Measurements from ENCODE around the genes VPS72, PI4KB and THEM5.

GRCh38 chr1:150696578-150696859 lies 435 bp downstream of the GOLPH3L start:
- RRBS, result no CpG with 5 or more reads among the region's 4 CpGs

DNA sequence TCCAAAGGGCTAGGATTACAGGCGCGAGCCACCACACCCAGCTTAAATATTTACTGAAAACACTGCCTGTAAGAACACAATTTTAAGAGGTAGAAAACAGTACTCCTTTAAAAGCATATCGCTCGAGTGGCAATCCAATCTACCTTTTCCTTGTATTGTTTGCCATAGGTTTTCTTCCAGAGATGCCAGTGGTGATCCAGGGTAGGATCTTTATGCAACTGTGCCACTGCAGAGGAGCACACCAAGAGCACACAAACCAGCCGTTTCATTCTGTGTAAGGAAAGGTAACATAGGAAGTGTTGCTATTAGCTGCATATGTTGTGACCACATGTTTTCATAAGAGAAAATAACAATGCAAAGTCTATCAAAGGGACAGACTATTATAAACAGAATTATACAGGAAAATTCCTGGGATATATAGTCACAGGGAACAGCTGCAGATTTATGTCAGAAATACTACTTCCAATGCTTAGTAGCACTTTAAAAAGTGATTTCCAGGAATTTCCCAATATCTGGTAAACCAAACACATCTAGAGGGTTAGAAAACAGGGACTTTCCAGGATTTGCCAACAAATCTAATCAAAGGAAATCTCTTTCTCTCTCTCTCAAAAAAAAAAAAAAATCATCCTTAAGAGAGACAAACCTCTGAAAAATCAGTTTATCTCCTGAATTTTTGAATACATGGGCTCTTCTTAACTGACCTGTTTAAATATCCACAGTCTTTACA lies 920 bp downstream of the CTSS start:
- RRBS, result no CpG with 5 or more reads among the region's 5 CpGs

DNA sequence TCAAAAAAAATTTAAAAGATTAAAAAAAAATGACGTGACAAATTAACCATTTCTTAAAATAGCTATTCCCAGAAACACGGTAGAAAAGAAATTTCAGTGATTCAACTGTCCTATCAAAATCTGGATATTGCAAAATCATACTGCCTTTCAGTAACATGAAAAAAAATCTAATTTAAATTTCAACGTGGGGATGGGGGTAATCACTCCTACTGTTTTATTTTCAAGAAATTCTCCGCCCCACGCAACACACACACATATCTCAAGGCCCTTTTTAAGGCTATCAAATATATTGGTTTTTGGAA lies 1.2 kb downstream of the ARNT start:
- RRBS, result no CpG with 5 or more reads among the region's 5 CpGs

DNA sequence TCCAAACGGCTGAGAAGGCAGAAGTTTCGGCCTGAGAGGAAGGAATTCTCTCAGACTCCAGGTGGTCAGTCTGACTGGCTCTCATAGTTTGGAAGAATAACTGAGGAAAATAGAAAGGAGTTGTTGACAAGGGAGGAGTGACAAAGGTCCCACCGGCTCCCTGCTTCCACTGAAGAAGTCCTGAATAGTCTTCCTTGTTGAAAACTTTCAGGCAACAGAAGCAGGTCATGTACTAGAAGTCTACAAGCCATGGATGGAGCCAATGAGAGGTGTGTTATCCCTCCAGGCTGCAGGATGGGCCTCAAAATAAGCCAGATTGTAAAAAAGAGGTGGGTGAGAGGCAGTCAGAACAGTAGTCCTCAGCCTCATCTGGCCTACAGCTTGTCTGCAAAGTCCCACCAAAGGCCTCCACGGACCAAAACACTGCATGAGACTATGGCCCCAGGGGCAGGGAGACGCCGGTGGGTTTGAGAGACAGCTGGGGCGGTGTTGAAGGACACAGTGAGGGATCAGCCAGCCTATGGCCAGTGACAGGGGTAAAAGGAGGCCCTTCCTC lies 1.7 kb downstream of the CERS2 start:
- RRBS, result no CpG with 5 or more reads among the region's 7 CpGs

GRCh38 chr1:151051046-151052333 lies 3.9 kb downstream of the C1orf56 start:
- RRBS, result no CpG with 5 or more reads among the region's 9 CpGs

DNA sequence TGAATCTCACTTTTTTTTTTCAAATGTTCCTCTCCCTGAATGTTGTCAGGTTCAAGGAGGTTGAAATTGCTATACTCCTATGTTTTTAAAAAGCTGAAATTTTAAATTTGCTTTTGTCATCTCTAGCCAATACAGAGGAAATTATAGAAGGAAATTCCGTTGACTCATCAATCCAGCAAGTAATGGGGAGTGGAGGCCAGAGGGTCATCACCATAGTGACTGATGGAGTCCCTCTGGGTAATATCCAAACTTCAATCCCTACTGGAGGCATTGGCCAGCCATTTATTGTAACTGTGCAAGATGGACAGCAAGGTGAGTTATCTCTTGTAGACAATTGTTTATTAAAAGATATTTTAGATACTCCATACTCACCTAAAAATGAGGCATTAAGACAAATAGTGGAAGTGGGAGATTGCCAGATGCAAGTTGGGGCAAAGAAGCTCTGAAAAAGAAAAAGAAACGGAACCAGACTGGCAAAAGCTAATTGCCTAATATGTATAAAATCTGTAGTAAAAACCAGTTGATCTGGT lies 36.4 kb downstream of the GABPB2 start:
- RRBS, result no CpG with 5 or more reads among the region's 2 CpGs

DNA sequence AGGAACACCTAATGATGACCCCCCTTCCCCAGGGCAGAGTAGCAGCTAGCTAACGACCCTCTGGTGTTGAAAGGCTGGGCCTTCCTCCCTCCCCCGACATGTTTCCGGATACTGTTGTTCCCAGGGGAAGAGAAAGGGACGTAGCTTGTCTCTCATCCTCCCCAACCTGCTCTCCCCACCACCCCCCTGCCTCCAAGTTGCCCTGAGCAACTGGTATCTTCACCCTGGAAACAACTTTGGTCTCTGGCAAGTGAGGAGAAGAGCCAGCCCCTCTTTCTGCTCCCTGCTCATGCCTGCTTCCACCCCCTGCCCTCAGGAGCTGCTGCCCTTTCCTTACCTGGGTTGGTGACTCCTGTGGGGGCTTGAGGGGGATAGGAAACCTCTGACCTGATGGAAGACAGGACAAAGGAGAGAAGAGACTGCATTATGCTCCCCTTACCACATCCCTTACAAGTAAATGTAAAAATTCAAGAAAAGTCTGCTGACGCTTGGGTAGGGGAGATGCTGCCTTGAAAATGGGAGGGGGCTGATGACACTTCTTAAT lies 2.3 kb downstream of the SEMA6C start:
- RRBS, result no CpG with 5 or more reads among the region's 5 CpGs

- RRBS, result no CpG with 5 or more reads among the region's 4 CpGs
Observed at GRCh38 chr1:151147605-151148192, 1.3 kb upstream of the SEMA6C start.

DNA sequence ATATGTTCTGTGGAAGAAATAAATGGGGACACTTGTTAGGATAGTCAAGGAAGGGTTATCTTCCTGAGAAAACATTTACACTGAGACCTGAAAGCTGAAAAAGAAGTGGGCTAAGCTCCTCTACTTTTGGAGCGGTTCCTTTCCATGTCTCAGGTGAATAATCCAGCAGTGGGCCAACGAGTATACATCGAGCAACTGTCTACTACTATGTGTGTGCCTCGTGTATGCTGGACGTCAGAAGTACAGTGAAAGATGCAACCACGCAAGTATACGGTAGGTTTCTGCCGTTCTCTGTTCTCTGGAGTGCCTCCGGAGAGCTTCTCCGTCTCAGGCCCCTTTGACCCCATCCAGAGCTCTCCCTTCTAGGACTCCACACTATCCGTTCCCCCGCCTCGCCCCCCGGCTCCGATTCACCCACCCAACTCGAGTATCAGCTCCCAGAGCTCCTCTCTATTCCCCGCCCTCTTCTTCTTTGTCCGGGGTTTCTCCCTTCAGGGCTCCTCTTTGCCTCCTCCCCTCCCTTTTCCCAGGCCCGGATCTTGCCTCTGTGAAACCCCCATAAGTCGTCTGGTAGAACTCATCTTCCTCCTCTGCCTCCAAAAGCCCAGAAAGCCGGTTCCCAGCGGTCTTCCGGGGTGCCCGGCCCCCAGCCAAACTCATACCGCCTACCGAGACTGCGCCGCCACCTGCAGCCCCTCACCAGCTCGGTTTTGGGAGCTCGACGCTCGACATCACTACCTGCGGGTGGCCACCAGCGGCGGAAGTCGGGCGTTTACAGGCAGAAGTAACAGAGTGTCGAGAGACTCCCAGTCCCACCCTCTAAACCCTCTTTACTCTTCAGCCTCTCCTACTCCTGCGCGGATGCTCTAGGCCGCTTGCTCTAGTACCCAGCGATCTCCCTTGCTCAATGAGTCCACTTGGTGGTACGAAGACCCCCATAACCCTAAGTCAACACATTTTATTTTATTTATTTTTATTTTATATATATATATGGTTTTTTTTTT lies at the start of gene VPS72:
Gene VPS72, minus strand, starts transcription at position 736 of the 1,004 bp plus-strand sequence.
- RRBS, result 2% methylated on average over 13 of the region's 43 CpGs

- RRBS, result no CpG with 5 or more reads among the region's 7 CpGs
Observed at GRCh38 chr1:151196344-151196675, 2.0 kb upstream of the PIP5K1A start.

- RRBS, result no CpG with 5 or more reads among the region's 13 CpGs
Observed at GRCh38 chr1:151286966-151287701, 5.0 kb downstream of the ZNF687 start.

DNA sequence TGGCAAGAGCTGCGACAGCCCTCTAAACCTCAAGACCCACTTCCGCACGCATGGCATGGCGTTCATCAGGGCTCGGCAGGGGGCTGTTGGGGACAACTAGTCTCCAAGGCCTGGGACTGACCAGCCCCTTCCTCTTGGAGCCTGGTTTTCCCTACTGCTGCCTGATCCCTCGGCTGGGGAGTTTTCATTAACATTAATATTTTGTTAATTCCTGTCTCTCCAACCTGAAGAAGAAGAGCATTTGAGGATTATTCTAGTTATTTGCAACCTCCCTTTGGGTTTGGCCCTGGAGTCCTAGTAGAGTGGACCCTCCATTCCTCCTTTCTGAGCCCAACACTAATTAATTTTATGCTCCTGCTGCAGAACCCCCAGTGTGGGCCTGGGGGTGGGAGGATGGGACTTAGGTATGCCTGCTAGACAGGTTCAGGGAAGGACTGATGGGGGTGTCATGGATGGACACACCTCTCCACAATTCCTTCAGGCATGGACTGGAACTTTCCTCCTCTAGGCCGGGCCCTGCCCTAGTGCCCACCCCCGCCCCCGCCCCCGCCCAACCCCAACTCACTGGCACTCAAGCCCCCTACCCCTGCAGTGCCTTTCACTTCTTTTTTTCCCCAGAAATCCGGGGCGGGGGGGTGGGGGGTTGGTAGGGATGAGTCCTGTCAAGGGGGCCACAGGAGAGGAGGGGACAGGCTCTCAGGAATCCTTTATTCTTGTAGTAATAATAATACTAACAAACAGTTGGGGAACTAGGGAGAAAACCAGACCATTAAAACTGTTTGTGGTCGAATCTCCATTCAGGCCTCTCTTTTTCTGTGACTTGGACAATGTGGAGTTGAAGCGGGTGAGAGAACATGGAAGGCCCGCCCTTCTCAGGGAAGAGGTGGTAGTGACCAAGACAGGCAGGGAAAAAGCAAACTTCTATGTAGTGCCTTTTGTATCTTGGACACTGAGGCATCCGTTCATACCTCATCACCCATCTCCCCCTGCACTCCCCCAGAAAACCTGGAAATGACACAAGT lies 9.3 kb downstream of the ZNF687 start:
- RRBS, result no CpG with 5 or more reads among the region's 16 CpGs

GRCh38 chr1:151326498-151327503 lies at the start of gene PI4KB:
PI4KB (minus strand) TSS chr1:151327416.
- RRBS, result 1% methylated on average over 14 of the region's 35 CpGs

DNA sequence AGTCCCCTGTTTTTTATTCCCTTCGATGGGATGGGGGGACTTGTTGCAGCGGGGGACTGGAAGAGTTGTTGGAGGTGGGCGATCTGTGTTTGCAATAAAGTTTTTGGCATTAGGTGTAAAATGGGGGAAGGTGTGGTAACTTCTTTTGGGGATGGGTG lies 740 bp downstream of the PSMB4 start:
- RRBS, result no CpG with 5 or more reads among the region's 3 CpGs

- RRBS, result no CpG with 5 or more reads among the region's 4 CpGs
Observed at GRCh38 chr1:151562428-151562882, 22.3 kb downstream of the TUFT1 start.

- RRBS, result no CpG with 5 or more reads among the region's 5 CpGs
Observed at GRCh38 chr1:151620248-151620780, 8.5 kb downstream of the SNX27 start.

DNA sequence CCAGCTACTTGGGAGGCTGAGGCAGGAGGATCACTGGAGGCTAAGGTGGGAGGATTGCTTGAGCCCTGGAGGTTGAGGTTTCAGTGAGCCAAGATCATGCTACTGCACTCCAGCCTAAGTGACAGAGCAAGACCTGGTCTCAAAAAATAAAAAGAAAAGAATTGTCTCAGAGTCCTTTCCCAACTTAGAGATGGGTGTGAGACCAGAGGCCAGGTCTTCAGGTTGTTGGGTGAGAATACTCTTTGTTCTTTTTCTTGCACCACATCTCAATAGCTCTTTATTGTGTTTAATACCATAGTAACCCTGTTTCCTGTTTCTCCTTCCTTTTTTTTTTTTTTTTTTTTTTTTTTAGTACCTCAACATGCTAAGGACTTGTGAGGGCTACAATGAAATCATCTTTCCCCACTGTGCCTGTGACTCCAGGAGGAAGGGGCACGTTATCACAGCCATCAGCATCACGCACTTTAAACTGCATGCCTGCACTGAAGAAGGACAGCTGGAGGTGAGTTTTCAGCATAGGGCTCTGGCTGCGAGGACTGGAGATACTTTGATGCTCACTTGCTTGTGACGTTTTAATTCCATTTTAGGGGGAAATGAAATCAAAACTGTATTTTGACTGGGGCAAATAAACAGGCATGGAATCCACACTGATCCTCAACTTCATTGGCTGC lies 24.4 kb downstream of the CELF3 start:
- RRBS, result no CpG with 5 or more reads among the region's 4 CpGs

DNA sequence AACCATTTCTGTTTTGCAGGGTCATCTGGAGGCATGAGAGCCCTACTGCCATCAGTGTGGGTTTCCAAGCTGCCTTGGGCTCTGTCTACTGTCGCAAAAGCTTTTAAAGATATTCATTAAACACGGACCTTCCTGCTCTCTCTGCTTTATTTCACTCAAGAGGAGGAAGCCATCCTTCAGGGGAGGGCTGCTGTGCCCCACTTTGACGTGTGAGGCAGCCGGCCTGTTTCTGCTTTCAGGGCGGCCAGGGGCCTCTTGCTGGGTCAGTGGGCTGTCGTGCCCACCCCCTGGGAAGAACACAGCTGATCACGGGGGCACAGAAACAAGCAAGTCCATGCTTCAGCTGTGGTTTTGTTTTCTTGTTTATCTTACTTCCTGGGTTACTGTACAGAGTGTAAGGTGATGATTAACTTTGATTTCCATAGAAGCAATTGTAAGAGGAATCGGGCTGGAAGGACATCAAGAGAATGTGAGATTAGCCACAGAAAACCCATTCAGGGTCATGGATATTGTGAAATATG lies 8.2 kb downstream of the RIIAD1 start:
- RRBS, result no CpG with 5 or more reads among the region's 8 CpGs

- RRBS, result no CpG with 5 or more reads among the region's 4 CpGs
Observed at GRCh38 chr1:151815457-151815882, 10.3 kb upstream of the LINGO4 start.

- RRBS, result no CpG with 5 or more reads among the region's 5 CpGs
Observed at GRCh38 chr1:151853424-151853975, at the start of gene THEM5. THEM5 (minus strand) TSS chr1:151853712.

All from AG09319 (cell line).